Neural cell (in vitro differentiated cells): ENCODE measurements around the gene BEND6.

DNA sequence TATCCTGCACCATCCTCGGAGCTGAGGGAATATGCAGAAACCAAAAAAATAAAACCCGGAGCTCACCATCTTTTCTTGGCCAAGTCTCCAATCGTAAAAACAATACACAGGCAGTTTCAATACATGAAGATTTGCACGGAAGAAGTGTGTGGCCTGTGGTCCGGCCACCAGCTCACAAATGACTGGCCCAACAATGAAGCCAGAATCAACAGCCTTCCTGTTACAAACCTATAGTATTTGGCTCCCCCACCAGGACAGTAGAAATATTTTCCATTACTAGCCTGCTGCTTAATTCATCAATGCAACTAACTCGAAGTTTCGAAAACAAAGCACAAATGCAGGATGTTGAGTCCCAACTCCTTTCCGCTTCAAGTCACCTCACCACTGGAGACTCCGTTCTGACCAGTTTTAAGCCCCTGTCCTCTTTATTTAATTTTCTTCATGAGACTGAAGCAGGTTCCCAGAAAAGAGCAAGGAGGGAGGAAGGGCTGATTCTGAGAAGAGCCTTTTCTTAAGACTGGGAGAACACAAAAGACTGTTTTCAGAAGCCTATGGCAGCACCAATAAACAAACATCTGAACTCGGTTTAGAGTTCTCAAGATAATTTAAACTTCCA, 102.8 kb downstream of the DST start:
- RAMPAGE, long total RNA, result start-site peak on the minus strand centred at position 144 of the sequence, 103 bp wide, 512 and 973 reads in 2 replicates

GRCh38 chr6:56914685-56915386, 39.8 kb downstream of the DST start:
- RAMPAGE, long total RNA, result no peak

DNA sequence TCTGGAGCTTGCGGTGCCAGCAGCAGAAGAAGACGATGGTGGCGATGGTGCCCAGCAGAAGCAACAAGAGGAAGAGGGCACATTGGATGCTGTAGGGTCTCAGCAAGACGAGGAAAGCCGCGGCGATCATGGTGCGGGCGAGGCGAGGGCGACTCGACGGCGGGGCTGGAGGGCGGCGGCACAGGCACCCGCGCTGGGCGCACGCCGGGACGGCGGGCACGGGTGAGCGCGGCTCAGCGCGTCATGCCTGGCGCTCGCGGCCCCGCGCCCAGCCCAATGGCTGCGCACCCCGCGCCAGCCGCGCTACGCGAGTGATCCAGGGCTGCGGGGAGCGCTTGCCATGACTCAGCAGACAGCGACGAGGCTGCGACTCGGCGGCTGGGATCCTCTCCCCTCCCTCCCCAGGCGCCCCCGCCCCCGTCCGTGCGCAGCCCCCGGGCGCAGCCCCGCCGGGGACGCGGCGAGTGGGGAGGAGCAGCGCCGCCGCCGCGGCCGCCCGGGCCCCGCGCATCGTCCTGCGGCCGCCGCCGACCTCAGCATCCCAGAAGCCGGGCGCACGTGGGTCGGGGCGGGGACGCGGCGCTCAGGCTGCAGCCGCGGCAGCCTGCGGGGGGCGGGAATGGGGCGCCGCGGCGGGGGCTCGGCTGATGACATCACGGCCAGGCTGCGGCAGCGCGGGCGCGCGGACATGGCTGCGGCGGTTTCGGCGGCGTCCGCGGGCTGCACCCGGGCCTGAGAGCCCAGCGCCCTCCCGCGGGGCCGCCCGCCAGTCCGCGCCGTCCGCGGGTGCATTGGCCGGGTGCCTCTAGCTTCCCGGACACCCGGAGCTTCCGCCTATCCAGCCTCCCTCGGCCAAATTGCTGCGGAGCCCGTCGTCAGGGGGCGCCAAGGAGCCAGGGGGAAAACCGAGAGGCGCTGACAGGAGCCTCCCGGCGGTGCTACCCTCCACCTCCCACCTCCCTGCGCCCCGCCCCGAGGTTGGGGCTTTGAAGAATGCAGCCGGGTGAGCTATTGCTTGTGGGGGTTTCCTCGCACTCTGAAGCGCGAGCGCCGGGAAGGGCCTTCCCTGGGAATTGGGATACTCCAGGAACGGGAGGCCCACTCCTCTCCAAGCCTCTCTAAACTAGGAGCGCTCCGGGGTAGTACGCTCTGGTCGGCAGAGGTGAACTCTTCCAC, at the start of gene BEND6:
TSS of gene BEND6 (plus strand) at position 650 of the 1,176 bp plus-strand sequence.
- RAMPAGE, long total RNA, result no peak

- RAMPAGE, long total RNA, result no peak
Observed at GRCh38 chr6:57175348-57175905, 3.3 kb downstream of the BAG2 start.

DNA sequence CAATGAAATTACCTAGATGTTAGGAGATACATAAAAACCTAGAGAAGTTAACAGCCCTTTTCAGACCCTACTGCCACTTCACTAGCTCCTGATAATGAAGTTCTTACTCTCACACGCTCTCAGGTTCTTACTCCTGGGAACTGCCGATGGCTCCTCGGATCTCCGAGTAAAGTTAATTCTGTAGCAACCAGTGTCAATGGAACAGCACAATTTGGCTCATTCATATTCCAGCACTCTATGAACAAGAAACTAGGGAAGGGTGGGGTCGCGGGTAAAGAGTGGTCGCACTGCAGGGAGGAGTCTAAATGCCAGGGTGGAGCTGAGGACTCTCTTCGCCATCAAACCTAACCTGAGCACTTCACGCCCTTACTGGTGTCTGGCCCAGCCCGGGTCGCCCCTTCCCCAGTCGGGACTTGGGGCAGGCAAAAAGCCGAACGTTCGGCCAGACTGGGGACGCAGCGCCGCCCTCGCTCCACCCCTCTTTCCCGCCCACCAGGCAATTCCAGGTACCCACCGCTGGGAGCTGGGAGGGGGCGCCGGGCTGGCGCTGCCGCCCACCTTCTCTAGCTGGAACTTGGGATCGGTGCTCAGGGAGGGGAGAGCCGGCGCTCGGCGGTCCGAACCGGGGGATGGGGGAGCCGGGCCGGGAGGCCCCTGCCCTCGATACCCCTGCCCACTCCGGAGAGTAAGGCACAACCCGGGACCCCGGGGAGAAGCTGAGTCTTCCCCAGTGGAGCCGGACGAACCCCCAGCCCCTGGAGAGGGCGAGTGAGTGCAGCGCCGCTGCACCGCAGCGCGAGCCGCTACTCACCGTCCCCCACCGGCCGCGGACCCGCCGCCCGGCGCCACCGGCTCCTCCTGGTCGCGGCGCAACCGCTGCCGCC, 653 bp downstream of the RAB23 start:
- RAMPAGE, long total RNA, result no peak

DNA sequence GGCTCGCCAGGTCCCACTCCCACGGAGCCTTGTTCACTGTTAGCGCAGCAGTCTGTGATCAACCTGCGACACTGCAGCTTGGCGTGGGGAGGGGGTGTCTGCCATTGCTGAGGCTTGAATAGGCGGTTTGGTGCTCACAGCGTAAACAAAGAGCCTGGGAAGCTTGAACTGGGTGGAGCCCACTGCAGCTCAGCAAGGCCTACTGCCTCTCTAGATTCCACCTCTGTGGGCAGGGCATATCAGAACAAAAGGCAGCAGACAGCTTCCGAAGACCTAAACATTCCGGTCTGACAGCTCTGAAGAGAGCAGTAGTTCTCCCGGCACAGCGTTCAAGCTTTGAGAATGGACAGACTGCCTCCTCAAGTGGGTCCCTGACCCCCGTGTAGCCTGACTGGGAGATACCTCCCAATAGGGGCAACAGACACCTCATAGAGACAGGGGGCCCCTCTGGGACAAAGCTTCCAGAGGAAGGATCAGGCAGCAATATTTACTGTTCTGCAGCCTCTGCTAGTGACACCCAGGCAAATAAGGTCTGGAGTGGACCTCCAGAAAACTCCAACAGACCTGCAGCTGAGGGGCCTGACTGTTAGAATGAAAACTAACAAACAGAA, 29.2 kb upstream of the PRIM2 start:
- RAMPAGE, long total RNA, result no peak

DNA sequence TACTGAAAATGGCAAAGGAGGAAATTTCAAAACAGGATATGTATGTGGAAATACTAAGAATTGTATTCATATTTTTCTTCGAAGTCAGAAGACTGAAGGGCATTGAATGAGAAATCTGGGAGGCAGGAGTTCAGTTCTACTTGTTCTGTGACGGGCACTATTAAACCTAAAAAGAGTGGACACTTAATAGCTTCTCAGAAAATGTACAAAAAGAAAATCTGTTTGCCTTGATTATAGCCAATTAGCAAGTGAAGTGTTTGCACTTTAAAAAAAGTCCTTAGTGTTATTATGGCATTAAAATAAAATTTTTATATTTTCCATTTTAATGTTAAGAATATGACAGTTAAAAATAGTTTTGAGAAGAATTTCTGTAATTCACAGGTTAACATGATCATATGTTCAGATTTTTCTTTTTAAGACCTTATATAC, 114.9 kb downstream of the PRIM2 start:
- RAMPAGE, long total RNA, result no peak

- RAMPAGE, long total RNA, result no peak
Observed at GRCh38 chr6:57793550-57793850, 476.1 kb downstream of the PRIM2 start.

GRCh38 chr6:57815991-57816312, 498.5 kb downstream of the PRIM2 start:
- RAMPAGE, long total RNA, result no peak

- RAMPAGE, long total RNA, result no peak
Observed at GRCh38 chr6:62286294-62286985, 415 bp upstream of the KHDRBS2 start.

GRCh38 chr6:63451994-63452522, 120.2 kb upstream of the PTP4A1 start:
- RAMPAGE, long total RNA, result no peak

DNA sequence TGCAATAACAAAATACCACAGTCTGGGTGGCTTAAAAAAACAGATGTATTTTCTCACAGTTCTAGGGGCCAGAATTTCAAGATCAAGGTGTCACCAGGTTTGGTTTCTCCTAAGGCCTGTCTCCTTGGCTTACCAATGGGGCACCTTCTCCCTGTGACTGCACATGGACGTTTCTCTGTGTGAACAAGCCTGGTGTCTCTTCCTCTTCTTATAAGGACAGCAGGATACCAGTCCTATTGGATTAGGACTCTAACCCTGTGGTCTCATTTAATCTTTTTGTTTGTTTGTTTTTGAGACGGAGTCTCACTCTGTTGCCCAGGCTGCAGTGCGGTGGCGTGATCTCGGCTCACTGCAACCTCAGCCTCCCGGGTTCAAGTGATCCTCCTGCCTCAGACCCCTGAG, 104.9 kb upstream of the PTP4A1 start:
- RAMPAGE, long total RNA, result no peak

DNA sequence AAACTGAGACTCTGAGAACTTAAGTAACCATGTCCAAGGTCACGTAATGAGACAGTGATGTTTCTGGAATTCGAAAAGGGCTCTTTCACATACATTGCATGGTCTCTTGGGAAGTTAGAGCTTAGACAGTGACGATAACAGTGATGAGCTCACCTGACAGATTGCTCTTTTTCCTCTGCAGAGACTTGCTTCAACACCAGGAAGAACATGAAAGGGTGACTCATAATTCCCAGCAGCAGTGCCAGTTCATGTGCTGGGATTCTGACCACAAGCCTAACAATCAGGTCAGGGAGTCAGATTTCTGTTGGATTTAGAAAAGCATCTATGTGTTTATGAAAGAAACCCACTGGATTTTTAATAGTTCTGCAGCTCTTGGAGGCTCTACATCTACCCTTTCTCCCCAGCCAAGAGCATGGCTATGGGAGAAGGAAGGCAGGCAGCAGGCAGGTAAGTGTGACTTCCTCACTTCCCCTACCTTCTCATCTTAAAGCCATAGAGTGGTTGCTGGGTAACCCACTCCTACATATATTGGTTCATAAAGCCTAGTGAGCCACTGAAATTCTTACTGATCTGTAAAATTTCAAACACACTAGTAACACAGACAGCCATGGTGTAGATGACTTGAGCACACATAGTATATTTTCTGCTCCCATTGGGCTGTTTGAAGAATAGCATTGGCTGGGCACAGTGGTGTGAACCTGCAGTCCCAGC, 44.5 kb upstream of the PTP4A1 start:
- RAMPAGE, long total RNA, result no peak

DNA sequence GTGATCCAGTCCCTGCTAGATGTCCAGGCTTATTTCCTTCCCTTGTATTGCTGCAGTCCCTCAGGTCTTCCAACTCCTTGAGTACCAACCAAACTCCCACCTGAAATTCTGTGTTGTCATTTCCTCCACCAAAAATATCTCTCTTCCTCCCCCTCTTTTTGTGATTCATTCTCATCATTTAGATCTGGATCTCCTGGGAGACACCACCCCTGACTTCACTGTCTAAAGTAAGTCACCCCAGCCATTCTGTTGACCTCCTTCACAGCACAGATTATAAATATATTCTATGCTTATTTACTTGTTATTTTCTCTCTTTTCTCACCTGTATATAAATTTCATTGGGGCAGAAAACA, 9.0 kb upstream of the PTP4A1 start:
- RAMPAGE, long total RNA, result no peak

GRCh38 chr6:63578267-63579661, 6.5 kb downstream of the PTP4A1 start:
- RAMPAGE, long total RNA, result no peak

DNA sequence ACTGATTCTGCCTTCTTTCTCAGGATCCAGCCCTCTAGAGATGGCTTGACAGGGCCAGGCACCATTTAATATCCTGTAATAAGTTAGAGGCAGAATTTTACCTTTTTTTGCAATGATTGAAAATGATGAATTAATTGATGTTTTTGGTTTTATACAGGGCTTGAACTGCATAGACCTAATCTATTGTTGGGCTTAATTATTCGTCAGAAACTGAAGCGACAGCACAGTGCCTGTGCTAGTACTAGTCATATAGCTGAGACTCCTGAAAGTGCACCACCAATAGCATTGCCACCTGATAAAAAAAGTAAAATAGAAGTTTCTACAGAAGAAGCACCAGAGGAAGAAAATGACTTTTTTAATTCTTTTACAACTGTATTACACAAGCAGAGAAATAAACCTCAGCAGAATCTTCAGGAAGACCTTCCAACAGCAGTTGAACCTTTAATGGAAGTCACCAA, 75.9 kb downstream of the PHF3 start:
- RAMPAGE, long total RNA, result no peak

DNA sequence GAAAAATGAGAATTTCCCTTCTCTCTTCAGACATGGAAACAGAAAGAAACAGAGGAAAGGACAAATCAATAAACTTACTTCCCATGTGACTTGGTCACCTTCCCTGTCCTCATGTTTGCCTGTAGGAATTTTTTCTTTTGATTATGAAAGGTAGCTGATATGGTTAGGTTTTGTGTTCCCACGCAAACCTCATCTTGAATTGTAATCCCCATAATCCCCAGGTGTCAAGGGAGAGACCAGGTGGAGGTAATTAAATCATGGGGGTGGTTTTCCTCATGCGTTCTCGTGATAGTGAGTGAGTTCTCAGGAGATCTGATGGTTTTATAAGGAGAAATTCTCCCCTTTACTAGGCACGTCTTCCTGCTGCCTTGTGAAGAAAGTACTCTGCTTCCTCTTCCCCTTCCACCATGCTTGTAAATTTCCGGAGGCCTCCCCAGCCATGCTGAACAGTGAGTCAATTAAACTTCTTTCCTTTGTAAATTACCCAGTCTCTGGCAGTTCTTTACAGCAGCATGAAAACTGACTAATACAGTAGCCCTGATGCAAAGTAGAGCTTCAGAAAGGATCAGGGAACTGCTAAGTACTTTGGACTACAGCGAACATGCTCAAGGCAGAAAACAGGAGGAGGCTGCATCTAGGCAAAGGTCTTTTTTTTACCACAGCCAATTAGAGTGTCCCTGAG, 170.0 kb downstream of the PHF3 start:
- RAMPAGE, long total RNA, result no peak

- RAMPAGE, long total RNA, result no peak
Observed at GRCh38 chr6:68575866-68576446, 59.1 kb upstream of the ADGRB3 start.

- RAMPAGE, long total RNA, result no peak
Observed at GRCh38 chr6:69780673-69781274, 16.0 kb downstream of the LMBRD1 start.

- RAMPAGE, long total RNA, result no peak
Observed at GRCh38 chr6:69816003-69816330, 19.2 kb upstream of the LMBRD1 start.